Zone of skin (tissue), 1 donor: ENCODE data around the gene EEA1.

- RRBS, result no CpG with 5 or more reads among the region's 4 CpGs
Observed at GRCh38 chr12:92827915-92828429, 101.1 kb downstream of the EEA1 start.

DNA sequence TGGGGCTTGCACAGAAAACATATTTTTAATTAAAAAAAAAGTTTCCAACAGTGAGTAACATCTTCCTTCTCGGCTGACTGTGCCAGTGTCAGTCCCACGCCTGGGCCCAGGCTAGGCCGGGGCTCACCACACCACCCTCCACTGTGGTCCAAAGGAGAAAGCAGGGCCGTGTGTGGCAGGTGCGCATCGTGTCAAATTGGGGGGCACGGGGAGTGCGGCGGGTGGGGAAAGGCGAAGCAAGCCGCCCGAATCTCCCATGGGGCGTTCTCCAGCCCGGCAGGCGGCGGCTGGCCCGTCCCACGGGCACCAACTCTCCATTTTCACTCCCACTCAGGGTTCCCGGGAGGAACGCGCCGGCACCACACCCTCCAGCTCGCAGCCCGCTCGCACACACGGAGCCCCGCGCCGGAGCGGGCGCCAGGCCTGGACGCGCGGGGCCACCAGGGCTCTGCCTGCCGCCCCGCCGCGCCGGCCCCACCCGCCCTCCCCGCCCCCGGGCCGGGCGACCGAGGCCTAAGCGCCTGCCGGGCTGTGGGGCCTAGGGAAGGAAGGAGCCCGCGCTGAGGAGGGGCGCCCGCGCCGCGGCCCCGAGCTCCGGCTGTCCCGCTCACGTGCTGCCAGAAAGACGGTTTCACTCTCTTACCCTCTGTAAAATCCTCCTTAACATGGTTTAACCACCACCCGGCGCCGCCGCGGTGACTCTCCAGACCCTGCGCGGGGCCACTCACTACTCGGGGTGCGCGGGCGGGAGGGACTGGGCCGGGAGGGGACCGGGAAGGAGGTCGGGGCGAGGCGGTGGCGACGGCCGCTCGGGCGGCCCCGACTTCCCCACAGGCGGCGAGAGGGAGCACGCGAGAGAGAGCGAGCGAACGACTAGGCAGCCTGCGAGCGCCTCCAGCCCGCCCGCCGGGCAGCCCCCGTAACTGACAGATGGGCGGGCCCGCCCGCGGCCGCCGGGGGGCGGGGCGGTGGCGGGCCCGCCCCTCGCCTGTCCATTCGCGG lies at the start of gene EEA1:
Gene EEA1, minus strand, starts transcription at position 896 of the 1,002 bp plus-strand sequence.
- RRBS, result under 1% methylated on average over 64 of the region's 107 CpGs

GRCh38 chr12:93127058-93128548 lies 198.5 kb upstream of the EEA1 start:
- RRBS, result no CpG with 5 or more reads among the region's 28 CpGs

DNA sequence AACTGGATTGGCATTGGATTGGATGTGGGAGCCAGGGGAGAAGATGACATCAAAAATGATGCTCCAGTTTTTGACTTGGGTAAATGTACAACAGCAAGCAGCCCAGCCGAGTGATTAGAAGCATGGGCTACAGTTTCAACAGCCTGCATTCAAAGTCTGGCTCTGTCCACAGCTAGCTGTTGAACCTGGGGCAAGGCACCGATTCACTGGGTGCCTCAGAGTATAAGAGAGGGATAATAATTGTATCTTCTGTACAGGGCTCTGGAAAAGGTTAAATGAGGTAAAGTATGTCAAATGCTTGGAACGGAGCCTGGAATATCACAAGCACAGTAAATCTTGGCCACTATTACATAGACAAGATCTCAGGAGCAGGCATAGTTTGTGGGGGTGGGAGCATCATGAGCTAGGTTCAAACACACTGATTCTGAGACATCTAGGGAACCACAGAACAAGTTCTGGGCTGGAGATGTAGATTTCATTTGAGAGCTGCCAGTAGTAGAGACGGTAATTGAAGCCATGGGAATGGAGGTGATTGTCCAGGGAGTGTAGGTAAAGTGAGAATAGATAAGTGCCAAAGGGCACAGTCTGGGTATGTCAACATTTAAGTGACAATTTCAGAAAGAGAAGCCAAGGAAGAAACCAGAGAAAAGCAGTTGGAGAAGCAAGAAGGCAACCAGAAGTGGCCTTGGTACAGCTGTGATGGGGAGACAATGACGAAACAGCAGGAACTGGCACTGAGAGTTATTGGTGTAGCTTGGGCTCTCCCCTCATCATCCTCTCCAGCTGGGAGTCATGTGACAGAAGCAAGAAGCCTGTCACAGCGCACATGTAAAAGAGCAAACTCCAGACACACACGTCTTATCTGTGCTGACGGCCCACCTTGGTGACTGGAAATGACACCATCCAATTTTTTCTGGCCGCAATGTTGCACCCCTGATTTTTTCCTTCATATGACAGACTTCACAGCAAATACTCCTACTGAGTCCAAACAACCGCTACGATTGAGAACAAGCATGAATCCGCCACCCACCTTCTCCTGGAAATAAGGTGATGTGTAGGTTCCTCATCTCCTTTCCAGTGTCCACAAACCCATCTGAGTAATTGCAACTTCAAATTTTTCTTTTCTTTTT lies 203.4 kb upstream of the NUDT4 start:
- RRBS, result no CpG with 5 or more reads among the region's 12 CpGs

- RRBS, result no CpG with 5 or more reads among the region's 12 CpGs
Observed at GRCh38 chr12:93376276-93377389, 1.1 kb upstream of the NUDT4 start.

GRCh38 chr12:93403898-93404686 lies 26.4 kb downstream of the NUDT4 start:
- RRBS, result no CpG with 5 or more reads among the region's 7 CpGs

GRCh38 chr12:93440279-93440871 lies 1.4 kb downstream of the UBE2N start:
- RRBS, result no CpG with 5 or more reads among the region's 11 CpGs

DNA sequence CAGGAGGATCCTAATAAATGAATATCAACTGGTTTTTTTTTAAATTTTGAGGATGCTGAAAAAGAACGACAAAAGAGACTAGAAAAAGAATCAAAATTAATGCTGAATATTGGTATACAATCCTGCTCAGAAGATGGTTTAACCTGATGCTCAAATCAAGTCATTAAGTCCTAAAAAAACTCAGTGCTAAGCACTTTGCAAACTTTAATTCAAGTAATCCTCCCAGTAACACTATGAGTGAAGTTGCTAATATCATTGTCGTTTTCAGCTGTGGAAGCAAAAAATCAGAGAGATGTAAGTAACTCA lies 34.2 kb upstream of the SOCS2 start:
- RRBS, result no CpG with 5 or more reads among the region's 2 CpGs

DNA sequence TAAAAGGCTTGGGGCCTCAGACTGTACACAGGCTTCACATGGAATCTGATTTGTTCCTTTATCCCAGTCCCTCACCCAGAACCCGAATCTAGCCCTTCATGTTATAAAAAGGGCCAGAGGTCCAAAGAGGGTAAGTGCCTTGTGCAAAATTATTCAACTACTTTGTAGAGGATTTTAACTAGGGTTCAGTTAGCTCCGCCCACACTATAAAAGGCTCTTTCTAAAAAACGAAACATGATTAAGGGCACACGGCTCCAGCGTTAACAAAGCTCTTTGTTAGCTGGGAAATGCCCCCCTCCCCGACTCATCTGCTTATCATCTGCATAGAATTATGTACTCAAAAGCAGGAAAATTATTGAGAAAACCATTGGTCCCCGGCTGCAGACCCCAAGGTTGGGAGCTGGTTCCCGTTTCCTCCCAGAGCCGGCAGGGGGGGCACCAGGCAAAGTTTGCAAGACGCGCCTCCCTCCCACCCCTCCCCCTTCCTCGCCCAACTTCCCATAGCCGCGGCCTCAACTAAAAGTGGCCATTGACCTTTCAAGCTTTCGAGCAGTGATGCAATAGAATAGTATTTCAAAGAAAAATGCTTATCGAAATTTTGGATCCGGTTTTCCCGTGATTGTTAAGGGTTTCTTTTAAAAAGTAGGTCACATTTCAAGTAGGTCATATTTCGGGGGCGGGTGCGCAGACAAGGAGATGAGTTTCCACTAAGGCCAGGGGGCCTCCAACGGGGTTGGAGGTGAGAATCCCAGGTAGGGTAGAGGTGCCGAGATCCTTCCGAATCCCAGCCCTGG lies 3.0 kb upstream of the SOCS2 start:
- RRBS, result 3% methylated on average over 3 of the region's 24 CpGs

DNA sequence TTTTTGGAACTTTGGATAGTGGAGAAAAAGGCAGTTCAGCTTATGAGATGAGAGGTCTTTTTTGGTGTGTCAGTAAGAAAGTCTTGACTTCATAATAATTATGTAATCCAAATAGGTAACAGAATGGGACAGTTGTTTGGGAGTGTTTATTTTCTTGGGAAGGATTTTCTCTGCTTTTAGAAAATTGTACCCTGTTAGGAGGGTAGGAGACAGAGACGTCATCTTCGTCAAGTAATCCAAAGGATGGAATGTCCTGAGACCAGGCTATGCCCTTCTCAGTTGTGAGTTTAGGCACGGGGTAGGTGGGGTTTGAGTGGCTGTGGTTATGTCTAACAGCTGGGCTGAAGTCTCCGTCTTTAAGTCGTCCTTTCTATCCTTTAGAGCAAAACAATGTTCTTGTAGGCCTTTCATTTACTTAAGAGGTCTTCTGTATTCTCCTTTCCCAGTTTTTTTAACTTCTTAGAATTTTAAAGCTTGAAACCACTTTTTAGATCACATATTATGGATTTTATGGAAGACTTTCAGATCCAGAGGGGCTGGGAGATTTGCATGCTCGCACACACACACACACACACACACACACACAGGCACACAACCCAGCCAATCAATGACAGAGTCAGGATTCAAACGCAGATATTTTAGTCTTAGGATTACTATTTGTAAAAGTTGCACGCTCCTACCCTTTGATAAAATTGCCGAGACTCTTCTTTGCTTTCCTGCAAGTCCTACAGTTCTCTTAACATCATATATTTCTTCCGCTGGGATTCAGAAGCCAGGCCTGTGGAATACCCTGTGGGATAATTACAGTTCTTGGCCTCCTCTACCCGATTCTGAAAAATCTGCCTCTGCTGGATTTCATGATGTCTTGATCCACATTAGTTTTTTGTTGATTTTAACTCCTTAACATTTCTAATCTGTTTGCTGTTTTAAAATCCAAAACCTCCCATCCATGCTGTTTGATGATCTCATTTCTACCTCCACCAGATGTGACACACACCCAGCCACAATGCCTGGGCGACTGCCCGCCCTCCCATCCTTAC lies 6.0 kb downstream of the SOCS2 start:
- RRBS, result no CpG with 5 or more reads among the region's 13 CpGs

GRCh38 chr12:93587614-93587944 lies 15.1 kb downstream of the SOCS2 start:
- RRBS, result no CpG with 5 or more reads among the region's 3 CpGs

- RRBS, result no CpG with 5 or more reads among the region's 11 CpGs
Observed at GRCh38 chr12:93687197-93688102, 10.3 kb downstream of the CRADD start.

DNA sequence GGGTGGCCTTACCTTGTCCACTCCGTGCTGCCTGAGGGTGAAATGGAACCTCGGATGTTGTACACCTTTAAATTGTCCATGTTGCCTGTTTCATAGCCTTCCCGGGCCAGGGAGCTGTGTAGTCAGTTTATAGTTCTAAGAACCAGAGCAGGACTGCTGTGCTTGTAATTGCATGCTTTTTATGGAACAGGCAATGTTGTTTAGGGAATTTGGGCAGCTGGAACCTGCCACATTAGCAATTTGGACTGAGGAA lies 60.4 kb downstream of the CRADD start:
- RRBS, result no CpG with 5 or more reads among the region's 3 CpGs

DNA sequence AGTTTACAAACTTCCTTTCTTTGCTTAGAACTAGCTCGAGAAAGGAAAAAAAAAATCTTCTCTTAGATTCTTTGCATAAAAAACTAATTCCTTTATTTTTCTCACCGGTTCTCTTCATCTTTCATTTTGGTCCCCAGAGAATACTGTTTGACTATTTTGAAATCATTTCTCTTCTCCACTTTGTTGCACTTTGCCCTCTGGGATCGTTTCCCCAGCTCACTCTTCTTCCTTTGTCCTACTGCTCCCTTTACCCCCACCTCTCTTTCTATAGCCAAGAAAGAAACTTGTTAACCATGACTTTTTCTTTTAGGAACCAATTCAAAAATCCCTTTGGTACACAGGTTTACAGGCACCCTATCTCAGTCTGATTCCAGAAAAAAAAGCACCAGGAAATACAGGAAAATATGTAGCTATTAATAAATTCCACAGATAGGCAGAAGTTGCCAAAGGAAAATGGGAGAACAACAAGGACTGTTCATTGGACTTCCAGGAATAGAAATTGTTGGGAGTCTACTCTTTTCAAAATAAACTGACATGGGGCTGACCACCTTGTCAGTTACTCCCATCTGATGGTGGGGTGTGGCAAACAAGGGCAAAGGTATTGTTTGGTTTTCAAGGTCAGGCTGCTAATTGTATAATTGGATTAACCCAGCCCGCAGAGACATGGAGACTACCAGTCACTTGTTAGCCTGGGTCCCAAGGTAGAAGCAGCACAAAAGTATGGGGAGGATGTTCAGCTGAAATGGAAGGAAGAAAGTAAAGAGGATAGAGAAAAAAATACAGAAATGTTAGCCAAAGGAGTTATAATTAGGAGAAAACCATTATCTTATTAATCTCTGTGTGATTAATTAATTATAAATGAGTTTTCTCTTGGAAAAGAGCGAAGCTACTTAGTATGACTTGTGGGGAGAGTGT lies 82.5 kb downstream of the CRADD start:
- RRBS, result no CpG with 5 or more reads among the region's 5 CpGs

- RRBS, result no CpG with 5 or more reads among the region's 7 CpGs
Observed at GRCh38 chr12:93823531-93824084, 146.4 kb downstream of the CRADD start.

- RRBS, result no CpG with 5 or more reads among the region's 4 CpGs
Observed at GRCh38 chr12:93825464-93826074, 148.4 kb downstream of the CRADD start.

DNA sequence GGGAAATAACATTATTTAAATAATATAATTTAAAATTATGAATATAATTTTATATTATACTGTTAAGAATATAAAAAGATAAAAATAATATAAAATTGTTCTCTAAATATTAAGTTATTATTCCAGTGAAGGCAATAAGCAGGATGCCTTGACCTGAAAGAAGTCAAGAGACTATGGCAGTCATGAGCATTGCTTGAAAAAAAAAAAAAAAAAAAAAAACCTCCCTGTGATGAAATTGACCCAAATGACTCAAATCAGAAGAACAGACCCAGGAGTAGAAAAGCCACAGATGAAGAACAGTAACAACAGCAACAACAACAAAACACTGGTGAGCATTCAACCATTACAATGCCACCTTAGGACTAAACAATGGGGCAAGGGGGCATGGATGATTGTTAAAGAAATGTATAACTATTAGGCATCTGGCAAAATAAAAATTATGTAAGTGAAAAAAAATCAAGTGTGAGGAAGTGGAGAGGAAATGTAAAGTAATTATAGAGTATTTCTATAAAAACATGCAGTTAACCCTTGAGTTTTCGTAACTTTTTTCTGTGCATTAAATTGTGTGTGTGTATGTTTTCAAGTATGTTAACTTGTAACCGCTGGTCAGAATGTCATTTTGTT lies 170.2 kb downstream of the CRADD start:
- RRBS, result no CpG with 5 or more reads among the region's 2 CpGs

- RRBS, result no CpG with 5 or more reads among the region's 3 CpGs
Observed at GRCh38 chr12:94152259-94152829, 4.0 kb downstream of the PLXNC1 start.

- RRBS, result no CpG with 5 or more reads among the region's 15 CpGs
Observed at GRCh38 chr12:95380074-95380735, 93.7 kb upstream of the METAP2 start.

DNA sequence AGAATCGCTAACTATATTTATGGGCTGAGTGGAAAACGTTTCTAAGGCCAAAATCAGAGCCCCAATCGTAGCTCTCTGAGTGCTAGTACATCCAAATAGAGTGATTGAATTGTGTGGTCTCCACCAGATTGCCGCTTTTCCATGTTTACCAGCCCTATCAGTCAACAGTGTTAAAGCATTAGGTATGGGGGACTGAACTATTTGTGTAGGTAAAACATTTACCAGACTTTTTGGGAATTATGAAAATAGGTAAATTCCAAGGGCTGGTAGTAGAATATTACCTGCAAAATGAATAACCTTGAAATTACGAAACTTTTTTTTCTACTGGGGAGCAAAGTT lies 28.0 kb upstream of the METAP2 start:
- RRBS, result no CpG with 5 or more reads among the region's 5 CpGs